Epithelial cell of proximal tubule (primary cell): ENCODE measurements around the genes PTK6, FNDC11, LIME1 and TCEA2.

GRCh38 chr20:63432592-63432992 is 39.9 kb downstream of the KCNQ2 start:
- RAMPAGE, long total RNA, result no peak
- RRBS, result no CpG with 5 or more reads among the region's 4 CpGs

DNA sequence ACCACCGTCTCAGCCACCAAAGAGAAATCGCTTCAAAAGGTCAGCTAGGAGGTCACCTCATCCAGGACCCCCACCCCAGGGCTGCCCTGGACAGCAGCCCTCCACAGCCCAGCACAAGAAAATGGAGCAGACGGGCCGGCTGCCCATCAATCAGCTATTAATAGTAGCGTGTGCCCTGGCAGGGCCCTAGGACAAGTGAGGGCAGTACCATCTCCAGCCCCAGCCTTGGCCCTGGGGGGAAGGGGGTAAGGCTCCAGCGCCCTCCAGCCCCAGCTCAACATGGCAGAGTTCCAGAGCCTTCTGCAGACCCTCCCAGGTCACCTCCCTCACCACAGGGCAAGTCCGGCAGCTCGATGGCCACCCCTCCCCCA is 1.8 kb downstream of the EEF1A2 start:
- RAMPAGE, long total RNA, result no peak
- RRBS, result no CpG with 5 or more reads among the region's 8 CpGs

DNA sequence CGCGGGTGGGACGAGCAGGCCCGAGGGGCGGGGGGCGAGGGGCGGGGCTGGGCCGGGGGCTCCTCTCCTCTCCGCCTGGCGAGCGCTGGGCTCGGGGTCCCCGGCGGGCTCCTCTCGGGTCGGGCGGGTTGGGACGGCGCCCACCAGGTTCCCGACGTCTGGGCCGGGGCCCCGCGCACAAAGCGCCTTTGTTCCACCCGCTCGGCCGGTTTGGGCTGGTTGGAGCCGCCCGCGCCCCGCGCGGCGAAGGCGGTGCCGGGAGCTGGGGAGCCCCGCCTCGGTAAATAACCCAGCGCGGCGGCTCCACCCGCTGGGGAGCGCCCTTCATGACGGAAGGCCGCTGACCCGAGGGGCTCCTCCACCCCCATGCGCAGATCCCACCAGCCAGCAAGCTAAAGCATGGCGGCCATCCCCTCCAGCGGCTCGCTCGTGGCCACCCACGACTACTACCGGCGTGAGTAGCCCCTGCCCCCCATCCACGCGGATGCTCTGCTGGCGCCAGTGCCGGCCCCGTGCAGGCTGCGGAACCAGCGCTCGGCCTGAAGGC is 418 bp downstream of the PPDPF start:
- RAMPAGE, long total RNA, result no peak
- RRBS, result 1% methylated on average over 40 of the region's 63 CpGs

DNA sequence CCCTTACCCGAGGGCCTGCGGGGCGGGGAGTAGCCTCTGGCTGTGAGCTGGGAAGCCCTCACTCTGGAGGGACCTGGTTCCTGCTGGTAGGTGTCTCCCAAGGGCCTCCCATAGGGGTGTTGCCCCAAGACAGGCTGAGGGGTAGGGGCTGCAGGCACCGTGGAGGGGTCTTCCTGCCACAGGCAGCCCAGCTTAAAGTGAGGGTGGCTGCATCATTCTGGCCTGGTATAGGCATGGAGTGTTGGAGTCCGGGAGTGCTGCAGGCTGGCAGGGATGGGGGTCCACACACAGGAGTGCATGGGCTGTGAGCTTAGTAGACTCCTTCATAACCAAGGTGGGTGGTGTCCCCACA is 1.9 kb downstream of the PPDPF start:
- RAMPAGE, long total RNA, result no peak
- RRBS, result no CpG with 5 or more reads among the region's 5 CpGs

DNA sequence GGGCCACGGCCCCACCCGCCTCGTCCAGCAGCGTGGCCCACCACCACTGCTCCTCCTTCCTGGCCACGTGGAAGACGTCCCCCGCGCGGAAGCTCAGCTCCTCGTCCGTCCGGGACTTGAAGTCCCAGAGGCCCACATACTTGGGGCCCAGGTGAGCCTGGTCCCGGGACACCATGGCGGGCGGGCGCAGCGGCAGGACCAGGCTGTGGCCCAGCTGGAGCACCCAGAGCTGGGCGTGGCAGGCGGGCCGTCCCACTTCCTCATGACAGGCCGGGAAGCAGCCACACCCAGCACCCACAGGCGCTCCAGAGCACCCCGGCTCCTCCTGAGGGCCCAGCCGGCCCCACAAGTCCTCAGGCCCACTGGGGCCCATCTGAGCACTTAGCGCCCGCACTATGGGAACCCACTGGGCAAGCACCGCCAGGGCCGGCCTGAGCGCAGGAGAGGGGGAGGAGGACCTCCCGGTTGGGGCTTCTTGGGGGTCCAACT is at the start of gene PTK6:
Gene PTK6, minus strand, starts transcription at position 237 of the 489 bp plus-strand sequence.
- RAMPAGE, long total RNA, result no peak
- RRBS, result 68% methylated on average over 9 of the region's 30 CpGs

GRCh38 chr20:63553555-63554327 is at the start of gene FNDC11:
FNDC11 (plus strand) TSS chr20:63554159.
- RAMPAGE, long total RNA, result no peak
- RRBS, result 5% methylated on average over 11 of the region's 63 CpGs

DNA sequence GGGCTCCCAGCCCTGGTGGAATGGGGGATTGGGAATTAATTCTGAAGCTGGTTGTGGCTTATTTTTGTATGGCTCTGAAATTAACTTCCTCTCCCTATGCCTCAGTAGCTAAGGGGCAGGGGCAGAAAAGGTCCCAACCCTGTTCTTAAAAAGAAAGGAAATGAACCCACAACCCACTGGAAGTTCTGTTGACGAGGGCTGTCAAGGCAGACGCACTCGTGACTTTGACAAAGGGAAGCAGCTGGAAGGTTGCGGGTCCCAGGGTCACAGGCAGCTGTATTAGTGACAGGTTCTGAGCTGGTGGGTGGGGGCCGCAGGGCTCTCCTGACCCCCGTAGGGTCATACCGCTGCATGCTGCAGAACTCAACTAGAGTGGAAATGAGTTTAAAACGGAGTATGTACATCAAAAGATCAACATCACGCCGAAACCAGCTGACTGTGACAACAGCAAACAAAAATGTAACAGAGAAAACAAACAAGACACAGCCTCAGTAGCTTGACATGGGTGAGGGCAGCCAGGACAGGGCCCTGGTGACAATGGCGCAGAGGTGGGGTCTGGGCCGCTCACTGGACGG is 14.1 kb upstream of the HELZ2 start:
- RAMPAGE, long total RNA, result no peak
- RRBS, result no CpG with 5 or more reads among the region's 13 CpGs

- RAMPAGE, long total RNA, result no peak
- RRBS, result 87% methylated on average over 5 of the region's 30 CpGs
Measured at GRCh38 chr20:63695179-63696112, 1.0 kb upstream of the TNFRSF6B start.

DNA sequence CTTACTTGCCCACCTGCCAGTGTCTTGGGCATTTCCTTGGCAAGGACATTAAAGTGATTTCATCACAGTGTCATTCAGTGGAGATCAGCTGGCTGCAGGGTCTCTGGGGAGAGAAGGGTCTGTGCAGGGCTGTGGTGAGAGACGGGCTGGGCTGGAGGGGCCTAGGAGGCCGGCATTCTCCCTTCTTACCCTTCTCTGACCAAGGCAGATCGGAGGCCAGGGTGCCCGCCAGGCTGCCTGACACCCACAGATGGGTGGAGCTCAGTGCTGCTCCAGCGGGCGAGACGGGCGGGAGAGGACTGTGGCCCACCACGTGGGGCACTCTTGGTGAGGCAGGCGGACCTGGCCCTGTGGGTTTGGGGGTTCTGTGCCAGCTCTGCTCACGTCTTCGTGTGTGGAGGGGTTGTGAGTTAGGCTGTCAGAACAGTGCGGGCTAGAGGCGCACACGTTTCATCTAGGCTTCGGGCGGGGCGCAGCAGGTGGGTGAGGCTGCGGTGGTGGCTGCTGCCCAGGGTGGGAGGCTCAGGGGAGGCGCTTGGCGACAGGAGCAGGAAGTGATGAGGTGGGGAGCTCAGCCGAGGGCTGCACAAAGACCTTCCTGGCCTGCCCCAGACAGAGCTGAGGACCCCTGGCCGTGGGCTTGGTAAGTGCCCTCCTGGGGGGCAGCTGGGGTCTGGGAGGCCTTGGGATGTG is at the start of gene LIME1:
Gene LIME1, plus strand, starts transcription at position 595 of the 693 bp plus-strand sequence.
- RAMPAGE, long total RNA, result no peak
- RRBS, result no CpG with 5 or more reads among the region's 23 CpGs

DNA sequence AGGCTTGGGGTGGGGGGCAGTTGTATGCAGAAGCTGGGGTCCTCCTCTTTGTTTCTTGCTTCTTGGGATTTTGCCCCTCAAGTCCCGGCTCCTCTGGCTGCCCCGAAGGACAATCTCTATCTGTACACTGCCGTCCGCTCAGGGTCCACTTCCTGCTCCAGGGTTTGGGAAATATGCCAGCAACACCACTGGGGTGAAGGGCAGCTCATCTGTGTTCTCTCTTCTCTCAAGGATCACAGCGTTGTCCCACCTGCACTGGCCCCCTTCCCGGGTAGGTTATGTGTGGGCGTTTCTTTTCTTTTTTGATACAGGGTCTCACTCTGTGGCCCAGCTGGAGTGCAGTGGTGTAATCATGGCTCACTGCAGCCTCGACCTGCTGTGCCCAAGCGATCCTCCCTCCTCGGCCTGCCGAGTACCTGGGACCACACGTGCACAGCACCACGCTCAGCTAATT is 25.6 kb downstream of the SLC2A4RG start:
- RAMPAGE, long total RNA, result no peak
- RRBS, result no CpG with 5 or more reads among the region's 13 CpGs

GRCh38 chr20:63789899-63791017 is 40.8 kb downstream of the ZBTB46 start:
- RAMPAGE, long total RNA, result no peak
- RRBS, result no CpG with 5 or more reads among the region's 81 CpGs

GRCh38 chr20:63853863-63854732 is 7.2 kb upstream of the ABHD16B start:
- RAMPAGE, long total RNA, result no peak
- RRBS, result no CpG with 5 or more reads among the region's 18 CpGs

DNA sequence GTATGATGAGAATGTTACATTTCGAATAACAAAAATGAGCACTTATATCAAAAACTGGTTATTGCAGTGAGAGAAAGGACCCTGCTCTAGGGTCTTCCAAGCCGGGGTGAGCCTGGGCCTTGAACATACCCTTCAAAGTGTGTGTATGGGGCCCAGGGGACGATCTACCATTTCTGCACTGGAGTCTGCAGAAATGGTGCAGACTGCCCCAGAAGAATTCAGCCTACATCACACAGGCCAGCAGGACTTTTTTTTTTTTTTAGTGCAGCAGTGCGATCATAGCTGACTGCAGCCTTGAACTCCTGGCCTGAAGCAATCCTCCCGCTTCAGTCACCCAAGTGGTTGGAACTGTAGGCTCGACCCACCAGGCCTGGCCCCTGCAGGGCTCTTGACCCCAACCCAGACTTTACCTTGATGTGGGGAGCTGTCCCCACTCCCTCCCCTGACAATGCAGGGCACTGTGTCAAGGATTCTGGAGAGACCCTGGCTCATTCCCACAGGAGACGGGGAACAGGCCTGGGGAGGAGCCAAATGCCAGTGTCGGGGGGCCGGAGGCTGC is 3.9 kb upstream of the ABHD16B start:
- RAMPAGE, long total RNA, result no peak
- RRBS, result no CpG with 5 or more reads among the region's 9 CpGs

DNA sequence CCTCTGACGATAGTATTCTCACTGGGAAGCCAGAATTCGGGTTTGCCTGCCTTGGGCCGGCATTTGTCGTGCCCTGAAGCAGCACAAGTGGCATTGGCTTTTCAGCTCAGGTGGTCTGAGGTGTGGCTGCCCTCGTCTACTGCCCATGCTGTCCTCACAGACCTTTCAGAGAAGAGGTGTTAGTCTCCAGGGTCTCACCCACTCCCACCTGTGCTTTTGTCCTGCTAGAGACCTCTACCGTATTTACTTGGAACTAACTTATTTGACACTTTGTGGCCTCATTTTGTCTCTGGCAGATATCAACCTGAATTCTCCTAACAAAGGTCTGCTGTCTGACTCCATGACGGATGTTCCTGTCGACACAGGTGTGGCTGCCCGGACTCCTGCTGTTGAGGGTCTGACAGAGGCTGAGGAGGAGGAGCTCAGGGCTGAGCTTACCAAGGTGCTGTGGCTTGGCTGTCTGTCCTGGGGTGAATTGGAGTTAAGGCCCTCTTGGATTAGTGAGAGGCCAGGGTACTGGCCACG is 4.0 kb downstream of the TPD52L2 start:
- RAMPAGE, long total RNA, result no peak
- RRBS, result no CpG with 5 or more reads among the region's 10 CpGs

GRCh38 chr20:63881773-63882358 is 13.1 kb upstream of the DNAJC5 start:
- RAMPAGE, long total RNA, result no peak
- RRBS, result no CpG with 5 or more reads among the region's 18 CpGs

DNA sequence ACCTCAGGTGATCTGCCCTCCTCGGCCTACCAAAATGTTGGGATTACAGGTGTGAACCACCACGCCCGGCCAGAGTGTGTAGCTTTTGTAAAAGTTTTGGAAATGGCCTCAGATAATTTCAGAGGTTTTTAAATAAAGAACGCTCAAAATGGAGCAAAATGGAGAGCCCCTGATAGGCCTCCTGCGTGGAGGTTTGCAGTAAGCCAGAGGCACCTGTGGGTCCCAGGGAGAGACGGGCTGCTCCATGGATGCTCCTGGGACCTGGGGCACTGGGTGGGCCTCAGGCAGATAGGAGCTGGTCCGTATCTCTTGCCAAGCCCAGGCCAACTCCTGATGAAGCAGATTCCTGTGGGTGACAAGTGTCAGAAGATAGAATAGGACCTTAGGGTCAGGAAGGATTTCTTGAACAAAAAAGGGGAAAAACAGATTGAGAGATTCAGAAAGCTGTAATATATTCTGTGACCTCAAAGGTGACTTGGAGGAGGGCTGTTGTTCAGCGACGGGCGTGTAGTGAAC is 20.0 kb downstream of the DNAJC5 start:
- RAMPAGE, long total RNA, result no peak
- RRBS, result no CpG with 5 or more reads among the region's 10 CpGs

- RAMPAGE, long total RNA, result no peak
- RRBS, result 99% methylated on average over 7 of the region's 26 CpGs
Measured at GRCh38 chr20:63938878-63939168, 17.4 kb downstream of the UCKL1 start.

GRCh38 chr20:64037235-64038185 is 1.5 kb downstream of the C20orf204 start:
- RAMPAGE, long total RNA, result no peak
- RRBS, result 7% methylated on average over 6 of the region's 37 CpGs

DNA sequence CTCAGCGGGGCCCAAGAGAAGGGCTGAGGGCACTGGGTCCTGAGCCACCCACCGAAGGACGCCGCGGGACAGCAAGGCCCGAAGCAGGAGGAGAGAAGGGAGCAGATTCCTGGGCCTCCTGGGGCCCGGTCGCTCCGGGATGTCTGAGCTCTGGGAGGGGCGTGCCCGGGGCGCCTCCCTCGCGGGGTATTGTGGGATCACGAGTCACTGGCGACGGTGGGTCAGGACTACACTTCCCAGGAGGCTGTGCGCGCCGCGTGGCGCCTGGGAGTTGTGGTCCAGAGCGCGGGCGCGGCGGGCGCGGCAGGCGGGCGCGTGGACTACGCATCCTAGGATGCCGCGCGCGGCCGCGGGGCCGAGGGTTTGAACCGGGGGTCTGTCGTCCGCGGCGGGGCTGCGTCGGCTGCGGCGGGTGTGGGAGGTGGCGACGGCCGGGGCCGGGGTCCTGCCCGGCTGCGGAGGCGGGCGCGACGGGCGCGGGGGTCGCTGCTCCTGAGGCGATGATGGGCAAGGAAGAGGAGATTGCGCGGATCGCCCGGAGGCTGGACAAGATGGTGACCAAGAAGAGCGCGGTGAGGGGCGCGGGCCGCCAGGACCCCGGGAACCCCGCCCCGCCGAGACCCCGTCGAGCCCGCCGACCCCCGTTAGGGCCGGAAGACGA is at the start of gene TCEA2:
Gene TCEA2, plus strand, starts transcription at position 386 of the 661 bp plus-strand sequence.
- RAMPAGE, long total RNA, result no peak
- RRBS, result 1% methylated on average over 40 of the region's 83 CpGs

GRCh38 chr20:64072357-64073092 is 6.8 kb downstream of the RGS19 start:
- RAMPAGE, long total RNA, result no peak
- RRBS, result no CpG with 5 or more reads among the region's 16 CpGs